Heart left ventricle (tissue), 7 donors: ENCODE measurements around a stretch of chr10.

GRCh38 chr10:6068947-6069480 is 6.8 kb upstream of the IL2RA start:
- PRO-cap, 6 experiments = no peak in any of the 6 experiments
- RAMPAGE, long total RNA, 2 experiments = no peak in any of the 2 experiments
- RRBS = no CpG with 5 or more reads among the region's 8 CpGs

DNA sequence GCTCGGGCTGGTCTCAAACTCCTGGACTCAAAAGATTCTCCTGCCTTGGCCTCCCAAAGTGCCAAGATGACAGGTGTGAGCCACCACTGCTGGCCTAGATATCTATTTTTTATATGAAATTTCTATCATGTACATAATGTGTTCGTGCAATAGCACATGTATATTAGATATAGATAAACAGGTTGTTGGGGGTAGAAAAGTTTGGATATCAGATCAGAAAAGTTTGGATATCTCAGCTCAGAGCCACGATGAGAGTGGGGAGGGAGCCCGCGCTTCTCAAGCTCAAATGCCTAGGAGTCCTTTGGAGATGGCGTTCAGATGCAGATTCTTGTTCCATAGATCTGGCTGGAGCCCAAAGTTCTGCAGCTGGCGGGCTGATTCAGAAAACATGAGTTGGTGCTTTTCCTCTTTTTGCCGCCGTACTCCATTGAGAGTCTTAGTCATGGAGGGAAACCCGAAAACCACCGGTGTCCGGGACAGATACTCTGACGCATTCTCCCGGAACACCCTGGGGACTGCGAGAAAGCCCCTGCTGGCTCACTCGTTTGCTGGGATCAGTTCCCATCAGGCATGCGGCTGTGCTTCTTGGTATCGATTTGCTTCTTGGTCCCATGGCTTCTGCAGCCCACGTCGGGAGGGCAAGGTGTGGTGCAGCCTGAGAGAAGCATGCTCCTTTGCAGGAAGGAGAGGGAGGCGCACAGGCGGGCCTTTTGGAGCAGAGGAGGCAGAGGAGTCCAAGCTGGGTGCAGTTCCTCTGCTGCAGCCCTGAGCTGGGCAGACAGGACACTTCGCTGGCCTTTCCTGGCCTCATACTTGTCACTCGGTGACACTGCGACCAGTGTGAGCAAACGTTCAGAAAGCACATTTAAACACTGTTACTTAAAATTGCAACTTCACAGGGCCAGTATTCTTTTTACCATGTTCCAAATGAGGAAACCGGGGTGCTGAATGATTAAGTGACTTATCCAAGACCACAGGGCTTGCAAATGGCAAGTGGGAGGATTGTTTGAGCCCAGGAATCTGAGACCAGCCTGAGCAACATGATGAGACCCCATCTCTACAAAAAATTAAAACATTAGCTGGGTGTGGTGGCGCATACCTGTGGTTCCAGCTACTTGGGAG is 30.8 kb upstream of the PFKFB3 start:
- PRO-cap, 6 experiments = peak in 1 of 6 experiments; most common plus-strand start position 557 of the sequence (in 1)
- RAMPAGE, long total RNA, 2 experiments = no peak in any of the 2 experiments
- RRBS = no CpG with 5 or more reads among the region's 28 CpGs

- PRO-cap, 6 experiments = no peak in any of the 6 experiments
- RAMPAGE, long total RNA, 2 experiments = no peak in any of the 2 experiments
- RRBS = no CpG with 5 or more reads among the region's 5 CpGs
Observed at GRCh38 chr10:6205129-6205423, 2.3 kb downstream of the PFKFB3 start.

DNA sequence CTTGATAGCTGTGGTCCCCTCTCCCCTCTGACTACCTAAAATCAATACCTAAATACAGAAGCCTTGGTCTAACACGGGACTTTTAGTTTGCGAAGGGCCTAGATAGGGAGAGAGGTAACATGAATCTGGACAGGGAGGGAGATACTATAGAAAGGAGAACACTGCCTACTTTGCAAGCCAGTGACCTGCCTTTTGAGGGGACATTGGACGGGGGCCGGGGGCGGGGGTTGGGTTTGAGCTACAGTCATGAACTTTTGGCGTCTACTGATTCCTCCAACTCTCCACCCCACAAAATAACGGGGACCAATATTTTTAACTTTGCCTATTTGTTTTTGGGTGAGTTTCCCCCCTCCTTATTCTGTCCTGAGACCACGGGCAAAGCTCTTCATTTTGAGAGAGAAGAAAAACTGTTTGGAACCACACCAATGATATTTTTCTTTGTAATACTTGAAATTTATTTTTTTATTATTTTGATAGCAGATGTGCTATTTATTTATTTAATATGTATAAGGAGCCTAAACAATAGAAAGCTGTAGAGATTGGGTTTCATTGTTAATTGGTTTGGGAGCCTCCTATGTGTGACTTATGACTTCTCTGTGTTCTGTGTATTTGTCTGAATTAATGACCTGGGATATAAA is 32.2 kb downstream of the PFKFB3 start:
- PRO-cap, 6 experiments = no peak in any of the 6 experiments
- RAMPAGE, long total RNA, 2 experiments = no peak in any of the 2 experiments
- RRBS = no CpG with 5 or more reads among the region's 8 CpGs

GRCh38 chr10:6542765-6543409 is 37.2 kb downstream of the PRKCQ start:
- PRO-cap, 6 experiments = no peak in any of the 6 experiments
- RAMPAGE, long total RNA, 2 experiments = no peak in any of the 2 experiments
- RRBS = no CpG with 5 or more reads among the region's 10 CpGs

GRCh38 chr10:6607124-6607588 is 27.1 kb upstream of the PRKCQ start:
- PRO-cap, 6 experiments = no peak in any of the 6 experiments
- RAMPAGE, long total RNA, 2 experiments = no peak in any of the 2 experiments
- RRBS = no CpG with 5 or more reads among the region's 4 CpGs

DNA sequence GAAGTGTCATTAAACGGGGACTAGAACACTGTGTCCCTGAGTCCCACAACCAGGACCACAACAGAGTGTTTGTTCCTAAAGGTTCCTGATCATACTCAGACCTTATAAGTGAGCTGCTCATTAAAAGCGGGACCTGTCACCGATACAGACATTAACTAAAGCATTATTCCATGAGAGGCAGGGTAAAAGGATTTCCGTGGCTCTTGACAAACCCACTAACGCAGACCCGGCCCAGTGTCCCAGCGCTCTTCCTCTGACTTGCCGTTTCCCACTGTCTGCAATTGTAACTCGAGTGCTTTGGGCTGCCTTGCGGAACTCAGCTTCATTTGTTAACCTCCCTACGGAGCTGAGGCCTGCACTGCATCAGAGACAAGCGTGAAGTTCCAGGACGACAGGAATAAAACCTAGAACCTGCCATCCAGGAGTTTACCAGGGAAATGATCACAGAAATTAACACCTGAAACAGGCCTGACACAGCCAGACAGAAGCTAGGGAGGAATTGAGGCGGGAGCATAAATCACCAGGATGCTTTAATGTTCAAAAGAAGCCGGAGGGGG is 76.3 kb downstream of the SFMBT2 start:
- PRO-cap, 6 experiments = peak in 2 of 6 experiments; most common minus-strand start position 157 of the sequence (in 2)
- RAMPAGE, long total RNA, 2 experiments = no peak in any of the 2 experiments
- RRBS = no CpG with 5 or more reads among the region's 15 CpGs

- PRO-cap, 6 experiments = no peak in any of the 6 experiments
- RAMPAGE, long total RNA, 2 experiments = no peak in any of the 2 experiments
- RRBS = no CpG with 5 or more reads among the region's 10 CpGs
Observed at GRCh38 chr10:7413330-7413634, 2.4 kb upstream of the SFMBT2 start.

- PRO-cap, 6 experiments = no peak in any of the 6 experiments
- RAMPAGE, long total RNA, 2 experiments = no peak in any of the 2 experiments
- RRBS = no CpG with 5 or more reads among the region's 11 CpGs
Observed at GRCh38 chr10:7667932-7668208, 1.1 kb upstream of the ITIH5 start.

DNA sequence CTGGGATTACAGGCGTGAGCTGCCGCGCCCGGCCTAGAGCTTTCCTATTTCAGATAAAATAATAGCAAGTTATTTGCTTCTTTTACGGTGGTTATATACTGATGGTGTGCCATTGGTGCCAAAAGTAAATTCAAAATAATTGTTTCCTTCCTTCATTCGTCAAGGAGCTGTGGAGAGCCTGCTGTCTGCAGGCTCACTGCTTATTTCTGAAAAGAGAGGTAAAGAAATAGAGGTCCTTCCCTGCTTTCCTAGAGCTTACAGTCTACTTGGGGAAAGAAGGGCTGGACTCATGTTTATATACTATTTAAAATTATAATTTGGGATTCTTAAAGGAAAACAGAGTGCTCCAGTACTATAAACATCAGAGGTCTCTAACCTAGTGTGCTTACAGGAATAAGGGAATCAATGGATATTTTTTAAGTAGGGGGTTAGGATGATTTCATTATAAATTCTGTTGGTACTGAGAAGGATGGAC is 22.8 kb downstream of the TAF3 start:
- PRO-cap, 6 experiments = no peak in any of the 6 experiments
- RAMPAGE, long total RNA, 2 experiments = no peak in any of the 2 experiments
- RRBS = no CpG with 5 or more reads among the region's 6 CpGs

- PRO-cap, 6 experiments = no peak in any of the 6 experiments
- RAMPAGE, long total RNA, 2 experiments = no peak in any of the 2 experiments
- RRBS = no CpG with 5 or more reads among the region's 7 CpGs
Observed at GRCh38 chr10:7854751-7855710, 36.7 kb downstream of the TAF3 start.

- PRO-cap, 6 experiments = no peak in any of the 6 experiments
- RAMPAGE, long total RNA, 2 experiments = no peak in any of the 2 experiments
- RRBS = no CpG with 5 or more reads among the region's 38 CpGs
Observed at GRCh38 chr10:8052393-8053297, 1.8 kb upstream of the GATA3 start.

- PRO-cap, 6 experiments = no peak in any of the 6 experiments
- RAMPAGE, long total RNA, 2 experiments = no peak in any of the 2 experiments
- RRBS = no CpG with 5 or more reads among the region's 14 CpGs
Observed at GRCh38 chr10:8102890-8103592, 48.6 kb downstream of the GATA3 start.

DNA sequence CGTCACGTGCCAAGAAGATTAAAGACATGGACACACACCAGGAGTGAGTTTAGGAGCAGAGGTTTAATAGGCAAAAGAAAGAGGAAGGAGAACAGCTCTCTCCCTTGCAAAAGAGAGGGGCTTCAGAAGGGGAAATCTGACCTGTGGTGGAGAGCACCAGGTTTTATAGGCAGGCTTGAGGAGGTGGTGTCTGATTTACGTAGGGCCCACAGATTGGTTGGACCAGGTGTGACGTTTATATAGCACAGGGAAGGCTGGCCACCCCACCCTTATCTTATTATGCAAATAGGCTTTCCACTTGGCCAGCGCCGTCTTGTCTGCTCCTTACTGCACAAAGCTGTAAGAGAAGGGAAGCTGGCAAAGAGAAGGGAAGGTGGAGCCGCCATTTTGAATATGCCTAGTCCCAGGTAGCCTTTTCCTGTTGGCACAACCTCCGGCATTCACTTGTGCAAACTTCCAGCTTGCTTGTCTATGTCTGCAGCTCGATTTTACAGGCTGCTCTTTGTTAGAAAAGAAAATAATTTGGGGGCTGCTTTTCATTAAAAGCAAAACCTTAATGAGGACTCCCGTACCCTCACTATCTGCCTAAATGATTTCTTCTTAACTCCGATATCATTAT is 221.4 kb downstream of the GATA3 start:
- PRO-cap, 6 experiments = no peak in any of the 6 experiments
- RAMPAGE, long total RNA, 2 experiments = no peak in any of the 2 experiments
- RRBS = no CpG with 5 or more reads among the region's 11 CpGs

GRCh38 chr10:8296015-8296540 is 241.6 kb downstream of the GATA3 start:
- PRO-cap, 6 experiments = no peak in any of the 6 experiments
- RAMPAGE, long total RNA, 2 experiments = no peak in any of the 2 experiments
- RRBS = no CpG with 5 or more reads among the region's 13 CpGs

GRCh38 chr10:9004695-9005142 is 950.2 kb downstream of the GATA3 start:
- PRO-cap, 6 experiments = no peak in any of the 6 experiments
- RAMPAGE, long total RNA, 2 experiments = no peak in any of the 2 experiments
- RRBS = no CpG with 5 or more reads among the region's 6 CpGs

GRCh38 chr10:9096265-9096782 is 1041.8 kb downstream of the GATA3 start:
- PRO-cap, 6 experiments = no peak in any of the 6 experiments
- RAMPAGE, long total RNA, 2 experiments = no peak in any of the 2 experiments
- RRBS = no CpG with 5 or more reads among the region's 5 CpGs

DNA sequence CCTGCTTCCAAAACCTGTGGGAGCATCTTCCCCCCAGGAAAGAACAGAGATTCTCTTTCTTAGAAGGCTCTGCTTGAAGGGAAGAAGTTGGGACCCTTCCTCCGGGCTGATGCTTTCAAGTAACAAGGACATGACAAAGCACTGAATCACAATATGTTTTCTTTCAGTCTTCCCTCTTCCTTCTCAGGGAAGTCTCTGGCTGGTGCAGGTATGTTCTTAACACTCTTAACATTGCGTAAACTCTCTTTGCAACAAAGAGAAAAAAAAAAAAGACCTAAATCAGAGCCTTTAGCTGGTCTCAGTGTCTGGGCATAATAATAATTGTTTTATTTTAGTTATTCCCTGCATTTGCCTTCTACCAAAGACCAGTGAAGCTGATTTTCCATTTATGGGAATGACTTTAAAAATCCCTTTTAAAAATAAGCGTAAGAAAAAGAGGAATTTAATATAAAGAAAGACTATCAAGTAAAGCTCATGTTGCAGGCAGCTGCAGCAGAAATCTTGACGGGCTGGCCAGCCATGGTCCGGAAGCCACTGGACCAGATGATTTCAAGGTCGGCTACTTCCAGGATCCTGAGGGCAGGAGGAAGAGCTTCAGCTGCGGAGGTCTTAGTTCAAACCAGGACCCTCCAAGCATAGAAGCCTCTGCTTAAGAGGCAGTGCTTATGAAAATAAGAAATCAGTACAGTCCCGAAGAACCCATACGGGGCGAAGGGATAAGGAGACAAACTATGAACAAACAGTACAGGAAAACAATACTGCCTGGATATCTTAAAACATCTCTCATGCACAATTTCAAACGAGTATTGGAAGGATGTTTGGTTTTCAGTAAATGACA is 220.3 kb upstream of the CELF2 start:
- PRO-cap, 6 experiments = no peak in any of the 6 experiments
- RAMPAGE, long total RNA, 2 experiments = no peak in any of the 2 experiments
- RRBS = no CpG with 5 or more reads among the region's 11 CpGs

DNA sequence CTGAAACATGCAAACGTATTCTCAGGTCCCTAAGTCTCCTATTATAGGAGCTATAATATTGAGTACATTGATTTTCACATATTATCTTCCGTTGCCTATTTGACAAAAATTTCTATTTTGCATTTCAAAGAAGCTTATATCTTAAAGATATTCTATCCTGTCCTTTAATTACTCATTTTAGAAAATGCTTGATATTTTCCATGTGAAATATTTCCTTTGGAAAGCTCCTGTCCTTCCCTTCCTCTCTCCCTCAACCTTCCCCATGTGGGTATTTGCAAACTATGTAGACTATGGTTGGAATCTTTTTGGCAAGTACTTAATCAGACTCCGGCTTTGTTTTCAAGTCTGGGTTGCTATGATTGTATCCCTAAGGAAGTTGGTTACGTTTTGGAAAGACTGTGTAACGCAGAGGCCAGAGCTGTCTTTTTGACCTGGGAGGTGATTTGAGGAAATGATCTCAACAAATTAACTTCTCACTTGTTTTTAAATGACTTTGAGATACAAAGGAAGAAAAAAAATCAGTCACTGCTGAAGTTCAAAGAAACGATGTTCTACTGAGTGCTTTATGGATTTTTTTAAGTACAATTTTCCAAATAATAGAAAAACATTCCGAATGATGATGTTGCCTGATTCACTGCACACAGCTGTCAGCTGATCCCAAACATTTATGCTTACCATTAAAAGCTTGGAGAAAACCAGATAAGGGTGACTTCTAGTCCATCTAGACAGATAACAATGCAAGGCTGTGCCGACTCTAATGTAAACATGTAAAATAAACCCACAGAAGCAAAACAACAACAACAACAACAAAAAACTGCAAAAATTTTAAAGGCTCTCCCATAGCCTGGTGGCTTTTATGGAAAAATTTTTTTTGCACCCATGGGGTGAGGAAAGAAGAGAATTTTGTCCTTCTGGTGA is 145.5 kb upstream of the CELF2 start:
- PRO-cap, 6 experiments = peak in 4 of 6 experiments; most common plus-strand start position 521 of the sequence (in 3); most common minus-strand start position 264 of the sequence (in 2)
- RAMPAGE, long total RNA, 2 experiments = no peak in any of the 2 experiments
- RRBS = no CpG with 5 or more reads among the region's 8 CpGs

DNA sequence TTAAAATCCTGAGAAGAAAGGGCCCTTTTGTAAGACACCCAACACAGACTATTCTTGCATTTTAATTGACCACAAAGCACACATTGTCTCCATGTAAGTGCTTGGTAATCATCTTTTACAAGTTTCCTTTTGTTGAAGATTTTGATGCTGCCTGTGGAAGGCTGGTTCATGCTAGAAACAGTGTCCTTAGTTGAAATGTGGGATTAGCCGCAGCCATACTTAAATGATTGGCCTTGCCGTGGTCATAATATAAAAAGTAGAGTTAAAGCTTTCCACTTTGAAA is 32.3 kb upstream of the CELF2 start:
- PRO-cap, 6 experiments = no peak in any of the 6 experiments
- RAMPAGE, long total RNA, 2 experiments = no peak in any of the 2 experiments
- RRBS = no CpG with 5 or more reads among the region's 2 CpGs